ENCODE results near the genes MRS2 and ARMH2.

DNA sequence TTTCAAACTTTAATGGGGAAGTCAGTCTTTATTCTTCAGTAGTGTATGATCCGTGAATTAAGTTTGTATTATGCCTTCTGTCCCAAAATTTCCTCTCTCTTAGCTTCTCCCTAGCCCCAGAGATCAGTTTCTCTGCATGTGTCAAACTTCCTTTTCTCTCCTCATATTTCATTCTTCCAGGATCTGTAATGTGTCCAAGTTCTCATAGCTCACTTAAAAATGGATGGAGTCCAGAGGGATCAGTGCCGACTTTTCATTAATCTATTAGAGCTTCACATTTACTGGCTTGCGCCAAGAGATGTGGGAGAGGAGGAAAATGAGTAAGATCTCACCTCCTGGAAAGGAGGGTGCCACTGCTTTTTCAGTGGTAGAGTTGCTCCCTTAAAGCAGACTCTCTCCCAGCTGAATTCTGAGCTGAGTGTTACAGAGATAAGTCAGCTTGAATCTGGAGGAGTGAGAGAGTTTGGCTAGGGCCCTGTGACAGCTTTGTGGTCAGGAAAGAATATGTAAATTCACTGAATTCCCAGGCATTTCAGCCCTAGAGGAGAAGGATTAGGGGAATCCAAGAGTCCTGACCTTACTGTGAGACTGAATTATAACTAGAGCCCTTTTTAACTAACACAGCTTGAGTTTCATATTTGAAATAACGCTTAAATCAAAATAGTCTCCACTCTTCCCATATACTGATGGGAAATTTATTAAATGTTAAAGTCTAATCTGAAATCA lies 175.9 kb downstream of the SOX4 start:
- PRO-cap, result no peak
- RAMPAGE, long total RNA, result no peak

DNA sequence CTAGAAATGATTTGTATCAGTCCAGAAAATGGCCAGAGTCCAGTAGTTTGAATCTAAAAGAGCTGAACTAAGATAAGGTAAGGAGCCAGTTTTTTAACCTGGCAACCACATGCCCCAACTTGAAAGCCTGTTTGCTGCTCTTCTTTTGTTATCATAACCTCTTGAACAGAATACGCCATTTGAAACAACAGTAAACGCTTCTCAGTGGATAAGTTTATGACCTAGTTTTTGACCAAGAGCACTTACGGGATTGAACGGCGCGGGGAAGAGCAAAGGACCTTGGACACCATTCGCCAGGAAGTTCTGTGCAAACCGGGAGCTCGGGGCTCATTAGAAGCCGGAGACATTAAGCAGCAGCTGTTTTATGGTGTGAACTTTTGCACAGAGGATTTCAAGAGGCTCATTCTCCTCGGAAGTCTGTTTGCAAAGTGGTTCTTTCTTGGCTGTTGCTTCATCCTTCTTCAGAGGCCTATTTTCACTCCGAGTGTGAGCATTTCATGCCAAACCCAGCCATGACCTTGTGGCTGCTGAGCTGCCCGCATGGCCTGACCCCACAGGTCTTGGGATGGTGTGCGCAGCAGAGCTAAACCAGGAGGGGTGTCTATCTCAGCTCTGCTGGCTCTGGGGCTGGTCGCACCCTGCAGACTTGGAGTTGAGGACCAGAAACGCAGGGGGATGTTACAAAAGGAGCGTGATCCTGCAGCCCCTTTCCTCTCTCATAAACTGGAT lies 215.2 kb downstream of the SOX4 start:
- PRO-cap, result no peak
- RAMPAGE, long total RNA, result no peak

DNA sequence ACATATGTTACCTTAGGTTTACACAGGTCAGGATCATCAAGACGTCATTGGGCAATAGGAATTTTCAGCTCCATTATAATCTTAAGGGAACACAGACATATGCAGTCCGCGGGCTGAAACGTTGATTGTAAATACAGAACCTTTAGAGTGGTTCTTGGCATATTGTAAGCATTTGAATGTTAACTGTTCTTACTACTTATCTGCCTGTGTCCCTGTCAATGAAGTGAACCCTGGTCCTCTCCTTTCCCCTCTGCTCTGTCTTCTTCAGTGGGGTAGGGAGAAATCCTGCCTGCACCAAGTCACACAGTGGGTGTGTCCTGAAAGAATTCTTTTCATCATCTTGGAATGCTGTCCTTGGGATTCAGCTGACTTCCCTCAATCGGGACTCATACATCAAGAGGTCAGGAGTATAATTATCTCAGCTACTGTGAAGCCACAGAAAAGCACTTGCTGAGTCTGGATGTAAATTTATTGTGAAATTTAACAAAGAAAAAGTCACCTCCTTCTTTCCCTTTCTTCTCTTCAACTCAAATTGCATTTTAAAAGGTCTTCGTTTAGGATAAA lies 328.5 kb downstream of the SOX4 start:
- PRO-cap, result no peak
- RAMPAGE, long total RNA, result no peak

- PRO-cap, result no peak
- RAMPAGE, long total RNA, result no peak
Observed at GRCh38 chr6:22043258-22044028, 253.4 kb downstream of the PRL start.

GRCh38 chr6:22062808-22063653 lies 233.8 kb downstream of the PRL start:
- PRO-cap, result no peak
- RAMPAGE, long total RNA, result no peak

- PRO-cap, result unidirectional peak, minus-strand start at chr6:22148216
- RAMPAGE, long total RNA, result no peak
Observed at GRCh38 chr6:22148028-22148761, 148.6 kb downstream of the PRL start.

- PRO-cap, result no peak
- RAMPAGE, long total RNA, result no peak
Observed at GRCh38 chr6:22442741-22443248, 126.6 kb upstream of the HDGFL1 start.

GRCh38 chr6:22827886-22828858 lies 258.8 kb downstream of the HDGFL1 start:
- PRO-cap, result no peak
- RAMPAGE, long total RNA, result no peak

GRCh38 chr6:24402621-24403851 lies at the start of gene MRS2:
TSS of gene MRS2 (plus strand) at chr6:24402936.
- PRO-cap, result bidirectional peak, plus-strand start at chr6:24402797, minus-strand start at chr6:24402788; bidirectional peak, plus-strand start at chr6:24402970, minus-strand start at chr6:24403184; bidirectional peak, plus-strand start at chr6:24403668, minus-strand start at chr6:24403429
- RAMPAGE, long total RNA, result start-site peak on the plus strand at chr6:24402880-24402992, 2,883 and 305 reads in 2 replicates

DNA sequence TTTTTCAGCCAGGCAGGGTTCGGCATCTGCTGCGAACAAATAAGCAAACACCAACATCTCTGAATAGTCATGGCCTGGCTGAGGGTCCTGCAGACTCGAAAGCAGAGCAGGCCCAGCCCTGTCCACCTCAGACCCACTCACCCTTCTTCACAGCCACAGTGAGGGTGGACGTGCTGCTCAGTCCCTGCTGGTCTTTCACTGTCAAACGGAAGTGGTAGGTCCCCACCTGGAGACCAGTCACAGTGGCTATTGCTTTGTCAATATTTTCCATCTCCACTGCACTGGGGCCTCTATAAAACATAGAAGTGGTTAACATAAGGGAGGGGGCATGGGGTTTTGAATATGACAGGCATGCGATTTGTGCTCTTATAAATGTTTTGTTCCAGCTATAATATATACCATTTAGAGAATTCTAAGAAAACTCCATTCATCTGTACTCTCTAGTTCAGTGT lies 73.9 kb downstream of the ALDH5A1 start:
- PRO-cap, result no peak
- RAMPAGE, long total RNA, result no peak

GRCh38 chr6:24702654-24703190 lies 16.2 kb downstream of the C6orf62 start:
- PRO-cap, result no peak
- RAMPAGE, long total RNA, result no peak

DNA sequence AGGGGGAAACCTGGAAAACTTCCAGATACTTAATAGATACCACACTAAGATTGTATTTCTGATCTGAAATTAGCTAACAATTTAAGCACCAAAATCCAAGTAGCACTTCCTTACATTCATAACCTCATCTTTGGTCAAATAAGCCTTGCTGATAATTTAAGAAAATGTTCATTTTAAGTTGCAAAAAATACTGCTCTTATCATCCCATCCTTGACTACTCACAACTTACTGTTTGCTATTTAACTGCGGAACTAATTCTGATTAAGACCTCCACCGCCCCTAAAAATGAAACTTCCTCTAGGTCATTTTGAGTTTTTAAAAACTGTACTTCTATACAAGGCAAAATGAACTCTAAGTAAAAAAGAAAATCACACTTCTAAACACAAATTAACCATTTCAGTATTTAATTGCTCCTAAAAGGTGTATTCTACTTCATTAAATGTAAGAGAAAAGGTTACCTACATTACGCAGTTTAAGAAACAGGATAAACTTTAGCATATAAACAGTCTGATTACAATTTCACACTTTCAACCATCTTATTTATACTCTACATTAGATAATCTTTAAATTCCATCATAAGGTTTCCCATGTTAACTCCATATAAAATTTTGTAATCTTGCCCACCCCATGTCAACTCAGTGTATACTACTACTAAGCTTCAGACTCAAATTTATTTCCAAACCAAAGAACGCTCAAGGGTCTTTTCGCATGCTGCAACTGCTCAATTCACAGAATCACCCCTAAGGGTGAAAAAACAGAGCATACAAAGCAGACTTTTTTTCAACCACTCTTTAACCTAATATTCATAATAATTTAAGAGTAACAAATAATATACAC lies 1.1 kb downstream of the C6orf62 start:
- PRO-cap, result no peak
- RAMPAGE, long total RNA, result no peak

DNA sequence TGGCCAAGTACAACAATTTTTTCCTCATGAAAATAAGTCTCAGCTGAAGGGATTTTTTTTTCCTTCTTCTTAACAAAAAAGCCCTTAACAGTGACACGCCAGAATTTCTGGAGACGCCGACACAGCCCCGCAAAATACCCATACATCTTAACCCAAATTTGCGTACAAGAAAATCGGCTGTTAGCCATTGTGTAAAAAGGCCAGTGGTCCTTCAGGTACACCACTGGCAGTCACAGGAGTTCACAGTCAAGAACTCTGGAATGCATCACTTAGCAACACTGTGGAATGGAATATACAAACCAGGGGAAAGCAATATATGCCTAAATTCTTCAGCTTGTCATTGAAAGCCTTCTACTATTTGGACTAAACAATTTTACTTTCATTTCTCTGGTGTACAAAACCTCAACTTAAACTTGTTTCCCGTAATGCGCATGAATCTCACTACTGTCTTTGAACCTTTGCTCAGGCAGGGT lies at the start of gene ARMH2:
ARMH2 (minus strand) TSS at position 248 of the 473 bp plus-strand sequence.
- PRO-cap, result no peak
- RAMPAGE, long total RNA, result no peak

GRCh38 chr6:24825158-24825484 lies 26.4 kb upstream of the ARMH2 start:
- PRO-cap, result no peak
- RAMPAGE, long total RNA, result no peak

GRCh38 chr6:24877154-24877491 lies 58.6 kb downstream of the RIPOR2 start:
- PRO-cap, result bidirectional peak, plus-strand start at chr6:24877347, minus-strand start at chr6:24877216
- RAMPAGE, long total RNA, result no peak

- PRO-cap, result unidirectional peak, minus-strand start at chr6:24911607
- RAMPAGE, long total RNA, result no peak
Observed at GRCh38 chr6:24911491-24911784, 24.3 kb downstream of the RIPOR2 start.

- PRO-cap, result no peak
- RAMPAGE, long total RNA, result no peak
Observed at GRCh38 chr6:24932174-24932718, 3.5 kb downstream of the RIPOR2 start.

DNA sequence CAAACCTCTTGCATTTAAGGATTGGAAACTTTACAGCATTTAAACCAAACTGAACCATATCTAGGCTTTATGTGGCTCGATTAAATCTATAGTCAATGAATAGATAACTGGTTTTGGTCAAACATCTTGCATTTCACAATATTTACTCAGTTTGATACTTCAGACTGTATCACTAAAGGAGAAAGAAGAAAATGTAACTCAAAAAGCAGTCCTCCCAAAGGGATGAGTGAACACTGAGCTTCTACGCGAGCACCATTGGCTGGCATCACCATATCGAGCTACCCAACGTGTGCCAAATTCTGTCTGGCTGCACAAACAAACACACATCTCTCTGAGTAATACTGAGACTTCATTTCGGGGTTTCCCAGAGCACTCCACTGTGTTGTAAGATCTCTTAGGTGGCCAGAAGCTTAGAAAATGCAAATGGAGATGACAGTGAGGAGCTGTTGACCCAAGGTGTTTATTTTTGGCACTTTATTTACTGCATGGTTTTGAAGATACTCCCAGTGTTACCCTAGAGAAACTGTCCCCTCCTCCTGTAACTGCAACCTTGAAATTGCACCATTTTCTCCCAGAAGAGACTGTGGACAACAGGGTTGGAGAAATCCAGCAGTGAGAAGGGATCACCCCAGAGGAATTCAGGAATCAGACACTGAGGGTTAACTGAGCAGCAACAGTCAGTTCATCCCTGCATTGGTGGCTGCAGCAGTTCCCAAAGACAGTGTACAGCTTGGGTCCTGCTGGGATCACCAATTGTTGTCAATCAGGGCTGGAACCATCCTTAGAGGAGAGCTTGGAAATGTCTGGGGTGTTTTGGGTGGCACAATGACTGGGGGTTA lies 910 bp upstream of the RIPOR2 start:
- PRO-cap, result no peak
- RAMPAGE, long total RNA, result no peak

- PRO-cap, result no peak
- RAMPAGE, long total RNA, result no peak
Observed at GRCh38 chr6:25050068-25050981, 114.6 kb upstream of the RIPOR2 start.

- PRO-cap, result no peak
- RAMPAGE, long total RNA, result no peak
Observed at GRCh38 chr6:25137912-25139176, 140.8 kb upstream of the CARMIL1 start.

Measured in GM23338 (cell line).